Neural cell (in vitro differentiated cells): ENCODE measurements around a stretch of chr19.

- RAMPAGE, long total RNA = no peak
Observed at GRCh38 chr19:51325324-51325993, 14.0 kb downstream of the IGLON5 start.

DNA sequence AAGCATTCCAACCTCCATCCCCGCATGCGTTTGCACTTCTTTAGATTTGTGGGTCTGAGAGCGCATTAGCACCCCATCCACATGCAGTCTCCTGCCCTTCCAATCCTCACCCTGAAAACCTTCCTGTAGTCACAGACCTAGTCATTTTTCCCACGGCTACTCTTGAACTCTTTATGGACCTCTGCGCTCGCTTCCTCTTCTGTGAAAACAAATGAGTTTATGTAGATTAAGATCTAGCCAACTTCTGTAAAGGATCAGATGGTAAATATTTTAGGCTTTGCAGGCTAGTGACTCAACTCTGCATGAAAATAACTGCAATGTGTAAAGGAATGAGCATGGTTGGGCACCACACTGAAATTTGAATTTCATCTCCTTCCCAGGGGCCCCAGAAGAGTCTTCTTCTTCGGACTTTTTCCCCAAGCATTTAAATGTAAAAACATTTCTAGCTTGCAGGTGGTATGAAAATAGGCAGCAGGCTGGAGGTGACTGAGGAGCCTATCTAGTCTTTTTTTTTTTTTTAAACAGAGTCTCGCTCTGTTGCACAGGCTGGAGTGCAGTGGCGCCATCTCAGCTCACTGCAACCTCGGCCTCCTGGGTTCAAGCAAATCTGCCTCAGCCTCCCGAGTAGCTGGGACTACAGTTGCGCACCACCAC, 8.5 kb downstream of the SIGLEC10 start:
- RAMPAGE, long total RNA = no peak

- RAMPAGE, long total RNA = no peak
Observed at GRCh38 chr19:51441446-51442084, 16.7 kb downstream of the SIGLEC8 start.

DNA sequence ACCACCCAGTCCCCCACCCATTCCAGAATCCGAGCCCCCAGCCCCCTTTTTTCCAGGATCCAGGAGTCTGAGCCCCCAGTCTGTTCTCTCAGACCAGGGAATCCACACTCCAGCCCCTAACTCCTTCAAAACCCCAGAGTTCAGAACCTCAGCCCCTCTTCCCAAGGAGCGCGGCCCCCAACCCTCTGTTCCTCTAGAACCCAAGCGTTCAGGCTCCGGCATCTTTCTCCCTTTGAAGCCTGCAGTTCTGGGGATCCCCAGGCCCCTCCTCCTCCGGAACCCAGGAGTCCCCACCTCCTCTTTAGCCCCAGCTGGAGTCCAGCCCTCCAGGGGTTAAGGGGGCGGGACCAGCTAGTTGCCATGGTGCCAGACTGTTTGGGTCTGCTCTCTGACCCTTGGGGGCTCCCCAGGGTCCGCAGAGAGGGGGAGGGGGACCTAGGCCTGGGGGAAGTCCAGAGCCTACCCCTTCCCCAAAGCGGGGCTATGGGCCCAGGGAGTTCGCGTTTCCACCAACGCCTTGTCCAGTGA, 2.9 kb upstream of the SPACA6 start:
- RAMPAGE, long total RNA = no peak

- RAMPAGE, long total RNA = no peak
Observed at GRCh38 chr19:51753849-51754625, 2.4 kb upstream of the FPR1 start.

DNA sequence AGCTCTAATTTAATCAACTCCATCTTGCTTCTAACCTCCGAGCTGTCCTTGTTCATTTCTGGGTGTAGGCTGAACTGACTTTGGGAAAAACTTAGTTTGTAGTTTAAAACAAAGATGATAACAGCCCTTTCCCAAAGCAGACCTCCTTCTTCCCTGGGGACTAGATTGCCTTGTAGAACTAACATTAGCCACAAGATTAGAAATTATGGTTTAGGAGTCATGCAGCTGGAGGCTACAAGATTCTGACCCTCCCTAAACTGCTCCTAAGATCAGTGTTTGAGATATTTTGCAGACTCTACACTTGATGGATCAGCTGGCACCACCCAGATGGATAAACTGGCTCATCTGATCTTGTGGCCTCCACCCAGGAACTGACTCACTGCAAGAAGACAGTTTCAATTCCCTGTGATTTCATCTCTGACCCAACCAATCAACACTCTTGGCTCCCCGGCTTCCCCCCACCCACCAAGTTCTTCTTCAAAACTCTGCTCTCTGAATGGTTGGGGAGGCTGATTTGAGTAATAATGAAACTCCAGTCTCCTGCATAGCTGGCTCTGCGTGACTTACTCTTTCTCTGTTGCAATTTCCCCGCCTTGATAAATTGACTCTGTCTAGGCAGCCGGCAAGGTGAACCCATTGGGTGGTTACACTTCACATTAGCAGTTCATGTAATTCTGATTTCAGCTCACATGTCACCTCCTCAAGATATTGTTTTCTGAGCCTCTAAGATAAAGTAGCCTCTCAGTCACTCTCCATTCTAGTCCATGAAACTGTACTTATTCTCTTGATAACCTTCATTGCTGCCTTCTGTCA, 10.0 kb upstream of the FPR3 start:
- RAMPAGE, long total RNA = no peak

DNA sequence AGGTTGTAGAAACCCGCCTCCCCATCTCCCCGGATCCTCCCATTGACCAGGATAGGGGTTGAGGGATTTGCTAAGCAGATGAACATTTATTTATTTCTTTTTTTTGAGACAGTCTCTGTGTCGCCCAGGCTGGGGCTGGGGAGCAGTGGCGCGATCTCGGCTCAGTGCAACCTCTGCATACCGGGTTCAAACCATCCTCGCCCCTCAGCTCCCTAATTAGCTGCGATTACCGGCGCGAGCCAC, 840 bp downstream of the PPP2R1A start:
- RAMPAGE, long total RNA = no peak

- RAMPAGE, long total RNA = no peak
Observed at GRCh38 chr19:52200530-52201565, 11.0 kb downstream of the PPP2R1A start.

DNA sequence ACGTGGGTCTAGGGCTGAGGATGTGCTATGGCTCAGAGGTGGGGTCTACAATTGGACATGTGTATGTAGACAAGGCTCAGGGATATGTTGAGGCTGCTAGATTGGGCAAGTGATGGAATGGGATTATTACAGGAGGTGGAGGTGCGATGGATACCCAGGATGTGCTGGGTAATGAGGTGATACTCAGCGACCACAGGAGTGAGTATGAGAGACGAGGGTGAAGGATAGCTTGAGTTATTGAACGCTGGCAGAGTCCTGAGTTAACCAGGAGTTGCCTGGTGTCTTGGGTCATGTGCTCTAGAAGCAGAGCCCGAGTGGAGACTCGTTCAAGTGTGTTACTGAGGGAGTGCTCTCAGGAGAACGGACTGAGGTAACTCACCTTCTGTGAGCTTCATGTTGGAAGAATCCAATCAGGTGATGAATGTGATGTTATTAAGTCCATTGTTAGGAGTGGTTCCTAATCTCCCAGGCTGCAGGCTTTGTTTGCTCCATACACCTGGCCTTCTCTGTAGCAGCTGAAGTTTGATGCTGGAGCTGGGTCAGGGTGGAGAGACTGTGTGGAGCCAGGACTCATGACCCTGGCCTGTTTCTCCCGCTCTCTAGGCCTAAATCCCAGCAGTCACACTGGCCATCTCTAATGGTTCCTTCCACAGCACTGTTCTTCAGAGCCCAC, 38.4 kb downstream of the PPP2R1A start:
- RAMPAGE, long total RNA = no peak

- RAMPAGE, long total RNA = no peak
Observed at GRCh38 chr19:52485043-52486164, 32.1 kb downstream of the ZNF578 start.

DNA sequence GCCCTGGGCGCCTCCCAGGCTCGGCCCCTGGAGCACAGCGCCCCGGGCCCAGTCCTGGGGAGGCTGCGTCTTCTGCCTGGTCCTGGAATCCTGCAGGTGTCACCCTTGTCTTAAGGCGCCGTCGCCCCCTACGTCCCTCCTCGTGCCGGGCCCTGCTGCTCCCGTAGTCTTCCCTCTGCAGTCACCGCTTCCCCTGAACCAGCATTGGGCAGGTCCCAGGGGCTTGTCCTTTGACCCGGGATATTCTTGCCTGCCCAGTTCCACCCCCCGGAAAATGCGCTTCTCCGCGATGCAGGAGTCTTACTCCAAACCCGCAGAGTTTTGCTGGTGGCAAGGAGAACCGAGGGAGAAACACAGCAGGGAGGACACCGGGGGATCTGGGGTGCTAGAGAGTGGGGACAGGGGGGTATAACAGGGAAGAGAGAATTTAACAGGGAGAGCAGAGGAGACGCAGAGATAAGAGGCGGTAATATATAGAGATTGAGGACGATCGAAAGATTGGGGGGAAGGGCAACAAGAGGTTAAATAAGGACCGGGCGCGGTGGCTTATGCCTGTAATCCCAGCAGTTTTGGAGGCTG, 34.2 kb upstream of the ZNF808 start:
- RAMPAGE, long total RNA = no peak

DNA sequence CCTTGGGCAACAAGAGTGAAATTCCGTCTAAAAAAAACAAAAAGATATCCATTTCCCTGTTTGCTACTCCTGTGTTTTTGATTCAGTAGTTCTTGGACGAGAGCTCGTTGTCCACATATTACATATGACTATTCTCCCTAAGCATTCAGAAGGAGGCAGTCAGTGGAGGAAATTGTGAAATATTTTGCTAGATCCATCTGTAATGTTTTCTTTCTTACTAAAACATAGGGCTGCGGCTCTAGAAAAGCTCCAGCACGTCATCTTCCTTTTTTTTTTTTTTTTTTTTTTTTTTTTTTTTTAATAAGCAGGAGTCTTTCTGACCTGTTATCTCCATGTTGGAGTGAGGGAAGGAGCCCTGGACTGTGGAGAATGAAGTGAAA, 33.8 kb downstream of the ZNF701 start:
- RAMPAGE, long total RNA = no peak

DNA sequence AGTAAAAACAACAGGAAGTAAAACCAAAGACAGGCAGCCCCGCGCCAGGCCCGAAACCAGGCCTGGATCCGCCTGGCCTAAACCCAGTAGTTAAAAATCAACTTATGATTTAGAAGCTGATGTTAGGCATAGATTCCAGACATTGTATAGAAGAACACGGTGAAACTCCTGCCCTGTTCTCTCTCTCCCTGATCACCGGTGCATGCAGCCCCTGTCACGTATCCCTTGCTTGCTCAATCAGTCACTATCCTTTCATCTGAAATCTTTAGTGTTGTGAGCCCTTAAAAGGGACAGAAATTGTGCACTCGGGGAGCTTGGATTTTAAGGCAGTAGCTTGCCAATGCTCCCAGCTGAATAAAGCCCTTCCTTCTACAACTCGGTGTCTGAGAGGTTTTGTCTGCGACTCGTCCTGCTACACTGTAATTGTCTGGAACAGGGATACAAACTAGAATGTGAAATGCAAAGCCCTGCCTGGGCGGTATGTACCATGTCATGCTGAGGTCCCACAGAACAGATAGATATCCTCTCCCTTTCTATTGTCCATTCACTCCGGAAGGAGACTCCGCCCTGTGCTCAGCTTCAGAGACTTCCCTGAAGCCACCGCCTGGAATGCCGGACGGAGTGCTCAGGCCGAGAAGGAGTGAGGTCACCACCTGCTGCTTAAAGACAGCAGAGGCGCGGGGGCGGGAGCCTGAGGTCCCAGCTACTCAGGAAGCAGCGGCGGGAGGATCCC, 652 bp upstream of the ZNF611 start:
- RAMPAGE, long total RNA = no peak

- RAMPAGE, long total RNA = no peak
Observed at GRCh38 chr19:52856831-52857433, 487 bp downstream of the ZNF468 start.

- RAMPAGE, long total RNA = no peak
Observed at GRCh38 chr19:52892937-52893451, 4.4 kb downstream of the ZNF320 start.

DNA sequence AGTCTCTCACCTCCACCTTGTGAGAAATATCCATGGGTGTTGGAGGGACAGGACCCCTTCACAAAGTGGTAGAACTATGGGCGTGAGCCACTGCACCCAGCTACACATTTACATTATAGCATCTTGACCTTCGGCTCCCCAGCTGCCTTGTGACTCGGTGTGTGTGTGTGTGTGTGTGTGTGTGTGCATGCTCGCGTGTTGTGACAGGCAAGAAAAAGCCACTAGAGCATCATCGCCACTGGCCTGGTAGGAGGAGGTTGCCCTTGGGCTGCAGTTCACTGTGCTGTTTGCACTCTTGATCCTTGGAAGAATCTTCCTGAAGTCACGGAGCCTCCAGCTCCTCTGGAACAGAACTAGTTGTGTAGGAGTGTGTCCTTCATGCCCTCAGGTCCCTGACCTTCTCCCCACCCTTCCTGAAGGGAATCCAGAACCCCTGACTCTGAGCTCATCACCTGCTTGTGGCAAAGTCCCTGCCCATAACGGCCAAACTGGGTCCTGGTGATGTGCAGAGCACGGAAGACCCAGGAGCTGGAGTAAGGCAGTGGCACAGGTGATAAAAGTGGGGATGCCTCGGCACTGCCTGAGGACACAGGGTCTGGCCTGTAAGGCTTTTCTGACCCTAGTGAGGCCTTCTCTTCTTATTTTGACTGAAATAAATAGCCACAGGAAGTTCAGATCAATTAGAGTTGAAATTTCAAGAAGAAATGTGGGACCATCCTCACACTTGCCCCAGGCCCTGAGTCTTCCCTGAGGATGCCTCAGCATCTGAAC, 13.9 kb upstream of the ZNF888 start:
- RAMPAGE, long total RNA = no peak

DNA sequence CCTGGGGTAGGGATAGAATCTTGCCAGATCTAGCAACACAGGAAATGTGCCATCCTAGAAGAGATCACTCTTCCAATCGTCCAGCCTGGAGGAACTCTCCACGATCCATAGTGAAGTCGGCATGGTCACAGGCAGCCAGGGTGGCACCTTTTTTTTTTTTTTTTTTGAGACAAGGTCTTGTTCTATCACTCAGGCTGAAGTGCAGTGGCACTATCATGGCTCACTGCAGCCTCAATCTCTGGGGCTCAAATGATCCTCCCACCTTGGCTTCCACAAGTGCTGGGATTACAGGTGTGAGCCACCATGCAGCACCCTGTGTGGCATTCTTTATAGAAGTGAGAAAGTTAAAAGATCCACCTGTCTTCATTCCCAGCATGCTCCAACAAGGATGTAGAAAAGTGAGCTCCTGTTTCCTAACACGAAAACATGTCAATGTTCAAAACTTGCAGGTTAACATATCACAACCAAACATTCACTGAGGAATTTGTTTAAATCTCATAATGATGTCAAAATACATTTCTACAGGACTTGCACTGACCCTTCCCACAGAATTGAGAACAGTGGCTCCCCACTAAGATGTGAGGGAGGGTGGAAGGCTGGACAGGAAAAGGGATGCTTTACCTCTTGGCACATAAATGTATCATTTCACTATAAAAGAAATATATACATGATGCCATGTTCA, 18.3 kb downstream of the ZNF160 start:
- RAMPAGE, long total RNA = no peak

- RAMPAGE, long total RNA = no peak
Observed at GRCh38 chr19:53123483-53123781, 9.3 kb downstream of the ZNF415 start.

DNA sequence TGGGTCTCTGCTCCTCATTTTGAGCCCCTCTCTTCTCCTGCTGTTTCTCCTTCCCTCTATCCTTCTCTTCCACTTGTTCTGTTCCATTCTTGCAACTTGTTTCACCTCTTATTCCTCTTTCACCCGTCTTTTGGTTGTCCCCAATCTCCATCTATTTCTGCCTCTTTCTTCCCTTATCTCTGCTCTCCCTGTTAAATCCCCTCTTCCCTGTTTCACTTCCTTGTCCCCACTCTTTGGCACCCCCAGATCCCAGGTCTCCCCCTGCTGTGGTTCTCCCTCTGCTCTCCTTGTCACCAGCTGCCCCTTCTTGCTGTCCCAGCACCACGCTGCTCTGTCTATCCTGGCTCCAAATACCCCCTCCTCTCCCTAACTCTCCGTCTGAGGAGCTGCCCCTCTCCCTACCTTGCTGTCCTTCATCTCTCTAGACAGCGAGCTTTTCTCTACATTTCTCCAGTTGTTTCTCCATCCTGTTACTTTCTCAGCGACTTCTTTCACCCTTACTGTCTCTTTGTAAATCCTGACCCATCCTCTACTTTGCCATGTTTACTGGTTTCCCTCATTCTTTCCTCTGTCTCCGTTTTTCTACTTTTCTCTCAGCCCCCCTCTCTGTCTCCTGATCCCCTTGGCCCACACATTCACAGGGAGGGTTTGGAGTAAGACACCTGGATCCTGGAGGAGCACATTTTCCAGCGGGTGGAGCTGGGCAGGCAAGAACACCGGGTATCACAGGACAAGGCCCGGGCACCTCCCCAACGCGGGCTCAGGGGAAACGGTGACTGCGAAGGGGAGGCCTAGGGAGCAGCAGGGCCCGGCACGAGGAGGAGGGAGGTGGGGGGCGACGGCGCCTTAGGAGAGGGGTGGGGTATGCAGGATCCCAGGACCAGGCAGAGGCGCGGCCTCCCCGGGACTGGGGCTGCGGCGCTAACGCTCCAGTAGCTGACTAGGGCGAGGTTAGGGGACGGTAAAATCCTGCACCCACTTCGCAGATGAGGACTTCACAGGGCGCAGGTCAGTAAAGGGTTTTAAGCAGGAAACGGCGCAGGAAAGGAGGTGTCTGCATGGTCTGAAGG, 784 bp downstream of the ZNF665 start:
- RAMPAGE, long total RNA = no peak

DNA sequence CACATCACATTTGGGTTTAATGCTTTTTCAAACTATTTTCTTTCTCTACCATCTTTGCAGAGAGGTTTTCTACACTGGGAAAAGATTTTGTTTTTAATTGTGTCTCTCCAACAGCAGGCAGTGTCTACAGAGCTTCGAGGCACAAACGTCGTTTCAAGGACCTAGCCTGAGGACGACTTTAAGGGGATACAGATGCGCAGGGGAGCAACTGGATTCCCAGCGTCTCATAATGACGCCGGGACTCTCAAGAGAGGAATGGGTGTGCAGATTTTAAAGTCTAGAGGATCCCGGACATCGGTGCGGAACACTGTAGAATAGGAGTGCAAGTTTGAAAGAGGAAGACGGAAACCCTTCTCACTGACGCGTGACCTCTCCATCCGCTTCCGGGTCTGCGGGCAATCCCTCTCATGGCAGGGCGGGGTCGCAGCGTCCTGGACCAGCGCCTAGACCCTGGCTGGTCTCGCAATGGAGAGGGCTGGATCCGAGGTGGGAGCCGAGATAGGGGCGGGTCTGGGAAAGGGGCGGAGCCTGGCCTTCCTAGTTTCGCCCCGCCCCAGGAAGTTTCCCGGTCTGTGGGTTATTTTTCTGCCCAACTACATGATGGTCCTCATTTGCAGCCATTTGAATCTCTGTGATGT, 4.7 kb upstream of the ZNF845 start:
- RAMPAGE, long total RNA = no peak